Metastatic Liver Carcinoma in the Lung (tissue), 2 donors: ENCODE data around the gene C2orf68.

- PRO-cap, 2 experiments, result no peak in any of the 2 experiments
These were observed 2.2 kb upstream of the TMEM150A start for GRCh38 chr2:85604385-85605393.

DNA sequence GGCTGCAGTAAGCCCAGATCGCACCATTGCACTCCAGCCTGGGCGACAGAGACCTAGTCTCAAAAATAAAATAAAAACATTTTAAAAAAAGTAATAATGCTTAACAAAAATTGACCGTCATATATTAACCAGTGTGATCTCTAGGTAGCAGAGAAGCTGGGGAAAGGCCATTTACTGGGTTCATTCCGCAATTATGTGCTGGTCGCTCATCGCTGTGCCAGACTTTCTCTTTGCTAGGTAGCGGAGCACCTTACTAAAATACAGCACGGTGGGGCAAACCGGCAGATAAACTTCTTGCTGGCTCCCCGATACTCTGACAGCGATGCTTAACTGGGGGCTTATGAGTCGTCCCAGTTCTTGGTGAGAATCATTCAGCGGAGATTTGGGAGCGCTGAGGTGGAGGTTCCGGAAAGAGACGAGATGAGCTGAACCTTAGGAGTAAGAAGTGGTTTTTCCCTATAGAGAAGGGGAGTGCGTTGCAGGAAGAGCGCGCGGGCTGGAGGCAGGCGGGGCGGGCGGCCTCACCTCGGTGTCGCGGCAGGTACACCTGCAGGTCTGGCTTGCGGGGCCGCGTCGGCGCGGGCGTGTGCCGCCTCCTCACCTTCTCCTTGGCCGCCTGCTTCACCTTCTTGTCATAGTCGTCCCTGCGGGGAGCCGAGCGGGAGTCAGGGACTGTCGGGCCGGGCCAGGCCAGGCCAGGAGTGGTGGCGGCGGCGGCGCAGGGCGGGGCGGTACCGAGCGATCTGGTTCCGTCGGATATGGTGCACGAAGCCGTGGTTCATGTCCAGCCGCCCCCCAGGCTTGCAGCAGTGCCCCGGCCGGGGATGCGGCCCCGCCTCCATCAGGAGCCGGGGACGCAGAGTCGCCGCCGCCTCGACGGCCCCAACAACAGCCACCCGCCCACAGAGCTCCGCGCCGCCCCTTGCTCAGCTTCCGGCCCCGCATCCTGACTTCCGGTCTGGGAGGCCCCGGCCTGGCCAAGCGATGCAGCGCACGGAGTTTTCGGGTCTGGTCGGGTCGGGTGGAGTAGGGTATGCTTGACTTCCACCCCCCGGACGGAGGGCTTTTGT, at the start of gene C2orf68:
Gene C2orf68 (minus strand): TSS at position 924 of the 1,070 bp plus-strand sequence.
- PRO-cap, 2 experiments, result peak in 2 of 2 experiments; most common plus-strand start position 959 of the sequence (in 2); most common minus-strand start position 904 of the sequence (in 1)

DNA sequence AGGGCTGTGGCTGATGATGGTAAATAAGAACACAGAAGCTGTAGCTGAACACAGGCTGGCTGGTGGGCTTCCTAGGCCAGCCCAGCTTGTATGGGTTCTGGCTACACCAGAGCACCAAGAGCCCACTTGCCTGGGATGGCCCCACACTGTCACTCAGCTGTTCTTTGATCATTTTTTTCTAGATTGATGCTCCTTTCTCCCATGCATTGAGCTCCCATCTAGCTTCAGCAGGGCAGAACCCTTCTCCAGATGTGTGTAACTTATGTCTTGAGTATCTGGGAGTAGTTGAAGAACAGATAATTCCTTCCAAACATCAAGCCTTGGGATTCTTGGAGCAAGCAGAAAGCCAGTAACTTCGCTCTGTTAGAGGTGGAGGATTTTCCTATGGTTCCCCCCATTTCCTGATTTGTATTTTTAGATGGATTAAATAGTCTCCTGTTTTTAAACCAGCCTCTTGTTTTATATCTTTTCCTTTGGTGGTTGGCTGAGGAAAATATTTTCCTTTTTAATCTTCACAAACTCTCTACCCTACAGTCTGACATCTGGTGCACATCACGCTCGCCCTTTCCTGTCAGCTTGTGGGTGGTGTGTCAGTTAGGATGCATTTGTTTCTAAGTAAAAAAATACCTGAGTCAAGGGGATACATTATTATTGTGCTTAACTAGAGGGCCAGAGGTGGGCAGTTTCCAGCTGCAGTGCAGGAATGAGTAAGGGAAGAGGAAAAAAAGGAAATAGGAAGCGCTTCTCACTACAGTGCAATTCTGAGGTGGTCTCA, 19.0 kb downstream of the SFTPB start:
- PRO-cap, 2 experiments, result no peak in any of the 2 experiments

DNA sequence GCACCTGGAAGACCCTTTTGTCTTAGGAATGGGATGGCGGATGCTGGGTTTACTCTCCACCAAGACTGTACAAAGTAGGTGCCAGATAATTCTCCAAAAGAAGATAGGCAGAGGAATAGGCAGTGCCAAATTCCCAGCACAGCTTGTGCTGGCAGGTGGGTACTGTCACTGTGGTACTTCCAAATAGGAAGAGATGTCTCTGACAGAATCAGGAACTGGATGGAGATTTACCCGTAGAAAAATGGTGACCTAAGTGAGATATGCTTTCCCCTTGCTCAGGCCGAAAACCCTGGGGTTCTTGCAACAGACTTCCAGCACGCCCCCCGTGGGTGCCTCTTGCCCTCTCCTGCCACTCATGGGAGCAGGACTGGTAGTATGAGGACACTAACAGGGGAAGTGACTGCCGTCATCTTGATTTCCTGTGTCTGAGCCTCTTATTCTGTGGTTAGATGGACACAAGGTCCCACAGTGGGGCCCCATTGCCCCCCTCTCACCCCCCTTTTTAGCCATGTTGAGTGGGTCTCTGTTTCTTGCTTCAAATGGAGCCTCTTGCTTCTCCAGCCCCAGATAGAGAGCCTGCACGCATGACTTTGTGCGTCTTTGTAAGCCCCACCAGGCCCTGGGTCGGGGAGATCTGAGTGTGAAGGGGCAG, 12.4 kb downstream of the GNLY start:
- PRO-cap, 2 experiments, result no peak in any of the 2 experiments

DNA sequence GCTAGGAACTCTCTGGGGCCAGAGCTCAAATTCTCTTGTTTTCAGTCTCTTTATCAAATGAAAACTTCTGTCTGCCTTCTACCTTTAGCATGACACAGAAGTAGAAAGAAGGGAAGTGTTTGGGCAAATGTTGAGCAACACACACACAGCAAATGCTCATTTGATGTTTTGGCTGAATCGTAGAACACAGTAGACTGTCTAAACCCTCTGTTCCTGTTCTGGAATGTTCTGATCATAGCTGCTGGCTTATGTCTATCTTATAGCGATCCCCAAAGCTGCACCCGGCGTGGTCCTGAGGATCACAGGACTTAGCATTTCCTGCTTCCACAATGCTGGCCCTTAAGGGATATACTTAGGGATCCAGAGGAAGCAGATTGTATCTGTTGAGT, 15.2 kb downstream of the GNLY start:
- PRO-cap, 2 experiments, result no peak in any of the 2 experiments

DNA sequence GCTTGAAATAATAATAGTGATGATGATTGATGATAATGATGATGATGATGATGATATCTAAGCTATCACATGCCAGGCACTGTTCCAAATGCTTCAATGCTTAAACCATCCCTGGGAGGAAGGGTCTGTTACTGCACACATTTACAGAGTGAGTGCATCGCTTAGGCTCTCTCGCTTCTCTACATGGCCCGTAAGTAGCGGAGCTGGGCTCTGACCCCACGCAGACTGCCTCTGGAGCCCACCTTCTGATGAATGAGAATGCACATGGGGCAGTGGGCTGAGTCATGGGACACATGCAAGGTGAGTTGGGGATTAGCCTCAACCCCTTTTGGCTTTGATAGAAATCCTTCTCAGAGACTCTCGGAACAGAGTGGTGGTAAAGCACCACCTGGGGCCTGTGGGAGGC, 15.6 kb downstream of the GNLY start:
- PRO-cap, 2 experiments, result no peak in any of the 2 experiments

GRCh38 chr2:85737368-85737878, 16.4 kb upstream of the ATOH8 start:
- PRO-cap, 2 experiments, result peak in 2 of 2 experiments; most common minus-strand start chr2:85737617 (in 2)

DNA sequence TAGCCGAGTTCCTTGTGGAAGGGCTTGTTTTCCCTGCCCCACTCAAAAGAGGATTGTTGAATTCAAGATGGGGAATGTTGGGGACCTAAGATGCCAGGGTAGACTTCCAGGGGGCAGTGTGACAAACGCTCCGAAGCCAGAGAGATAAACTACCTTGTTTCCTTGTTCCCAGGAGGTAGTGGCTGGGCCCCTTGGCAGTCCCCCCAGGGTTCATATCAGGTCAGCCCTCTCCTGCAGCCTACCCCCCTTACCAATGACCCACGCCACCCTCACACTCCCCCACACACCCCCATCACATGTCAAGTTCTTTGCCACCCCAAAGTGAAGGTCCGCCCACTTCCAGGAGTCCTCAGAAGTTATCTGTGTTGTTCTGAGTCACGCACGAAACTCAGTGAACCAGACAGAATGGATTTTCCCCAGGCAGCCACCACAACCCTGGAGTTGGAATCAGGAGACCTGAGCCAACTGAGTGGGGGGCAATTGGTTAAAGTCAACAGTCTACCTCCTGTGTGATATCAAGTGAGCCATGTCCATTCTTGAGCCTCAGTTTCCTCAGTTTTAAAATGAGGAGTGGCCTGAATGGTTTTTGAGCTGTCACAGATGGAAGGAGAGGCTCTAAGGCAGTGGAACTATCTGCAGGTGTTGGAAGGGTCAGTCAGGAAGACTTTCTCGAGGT, 10.2 kb upstream of the ATOH8 start:
- PRO-cap, 2 experiments, result no peak in any of the 2 experiments

- PRO-cap, 2 experiments, result no peak in any of the 2 experiments
These were observed 8.9 kb upstream of the ATOH8 start for GRCh38 chr2:85744525-85745645.

DNA sequence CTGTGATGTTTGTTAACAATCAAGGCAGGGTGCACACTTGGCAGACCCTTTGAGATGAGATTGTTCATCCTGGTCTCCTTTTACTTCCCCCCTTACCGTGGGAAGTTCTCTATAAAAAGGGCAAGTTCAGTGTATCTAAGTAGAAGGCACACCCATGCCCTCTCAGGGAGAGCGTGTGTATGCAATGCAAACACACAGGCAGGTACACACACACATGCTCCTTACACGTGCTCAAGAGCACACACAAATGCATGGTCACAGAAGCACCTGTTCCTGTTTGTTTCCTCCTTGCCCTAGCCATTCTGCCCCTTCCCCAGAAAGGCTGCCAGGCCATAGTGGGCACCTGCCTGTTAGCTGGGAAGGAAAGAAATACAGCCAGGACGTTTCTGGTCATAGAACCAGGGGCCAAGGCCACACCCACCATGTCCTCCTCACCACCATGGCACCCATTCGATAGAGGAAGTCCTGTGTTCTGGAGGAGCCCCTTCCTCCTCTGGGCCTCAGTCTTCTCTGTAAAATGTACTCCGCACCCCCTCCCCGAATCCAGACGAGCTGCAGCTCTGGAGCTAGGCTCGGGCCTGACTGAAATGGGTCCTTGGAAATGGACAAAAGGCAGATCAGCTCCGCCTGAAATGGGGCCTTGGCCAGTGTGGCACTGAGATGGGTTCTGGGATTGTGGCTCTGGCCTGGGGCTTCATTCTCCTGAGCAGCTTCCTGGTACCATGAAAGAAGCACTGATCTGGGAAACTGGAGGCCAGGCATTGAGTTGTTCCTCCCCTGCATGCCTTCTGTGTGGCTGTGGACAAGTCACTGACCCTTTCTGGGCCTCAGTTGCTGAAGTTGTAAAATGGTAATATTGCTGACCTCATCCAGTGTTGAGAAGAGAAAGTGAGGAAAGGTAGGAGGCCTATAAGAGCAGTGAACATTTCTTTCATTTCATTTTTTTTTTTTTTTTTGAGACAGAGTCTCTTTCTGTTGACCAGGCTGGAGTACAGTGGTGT, 3.4 kb downstream of the ATOH8 start:
- PRO-cap, 2 experiments, result no peak in any of the 2 experiments

DNA sequence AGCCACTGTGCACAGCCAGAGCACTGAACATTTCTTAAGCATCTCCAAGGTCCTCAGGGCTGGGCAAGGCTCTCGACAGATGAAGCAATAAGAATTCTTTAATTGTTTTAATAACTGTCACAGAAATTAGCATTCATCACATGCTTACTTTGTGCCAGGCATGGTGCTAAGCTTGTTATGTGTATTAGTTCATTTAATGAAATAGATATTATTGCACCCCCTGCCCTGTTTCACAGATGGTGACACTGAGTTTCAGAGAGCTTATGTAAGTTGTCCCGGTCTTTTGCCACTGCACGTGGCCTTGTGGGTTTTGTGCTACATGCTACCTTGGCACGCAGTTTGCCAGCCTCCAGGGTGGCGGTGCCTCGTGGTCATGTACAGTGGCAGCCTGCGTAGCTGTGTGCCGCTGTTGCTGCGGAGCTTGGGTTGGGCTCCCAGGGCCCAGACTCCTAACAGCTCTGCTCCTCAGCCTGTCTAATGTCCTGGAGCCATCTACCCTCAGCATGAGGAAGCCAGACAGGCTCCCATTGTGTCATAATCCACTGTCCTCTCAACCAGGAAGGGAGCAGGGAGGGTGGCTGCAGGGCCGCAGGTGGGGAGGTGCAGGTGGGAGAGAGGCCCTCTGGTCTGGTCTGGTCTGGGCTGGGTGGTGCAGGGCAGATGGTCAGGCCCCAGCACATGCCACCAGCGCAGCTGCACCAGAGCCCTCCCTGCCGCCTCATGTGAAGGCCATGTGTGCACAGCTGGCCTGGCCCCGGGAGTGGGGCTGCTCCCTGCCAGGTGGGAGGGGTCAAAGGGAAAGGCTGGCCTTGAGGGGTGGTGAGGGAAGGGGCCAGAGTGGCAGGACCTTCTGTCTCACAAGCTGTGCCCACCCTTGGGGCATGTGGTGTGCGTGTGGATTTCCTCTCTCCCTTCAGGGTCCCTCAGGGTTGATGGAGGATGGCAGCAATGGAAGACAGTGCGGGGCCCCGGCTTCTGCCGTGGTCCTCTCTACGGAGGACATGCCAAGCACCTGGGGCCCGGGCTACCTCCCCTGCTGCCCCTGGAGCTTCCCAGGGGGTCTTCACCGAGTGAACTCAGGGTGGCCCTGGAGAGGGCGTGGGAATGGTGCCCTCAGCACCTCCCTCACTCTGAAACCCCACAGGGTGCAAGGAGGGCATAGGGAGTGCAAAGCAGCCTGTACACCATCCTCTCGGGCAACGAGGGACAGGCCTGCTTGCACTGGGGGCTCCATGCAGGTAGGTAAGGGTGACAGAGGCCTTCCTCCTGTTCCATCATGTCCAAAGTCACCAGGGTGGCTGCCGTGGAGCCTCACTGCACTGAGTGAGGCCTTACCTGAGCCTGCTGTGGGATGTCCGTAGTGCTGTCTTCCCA, 4.8 kb downstream of the ATOH8 start:
- PRO-cap, 2 experiments, result no peak in any of the 2 experiments

GRCh38 chr2:85838196-85838661, 50.6 kb downstream of the ST3GAL5 start:
- PRO-cap, 2 experiments, result no peak in any of the 2 experiments

- PRO-cap, 2 experiments, result no peak in any of the 2 experiments
These were observed 1.2 kb upstream of the ST3GAL5 start for GRCh38 chr2:85889894-85890463.

GRCh38 chr2:85907781-85908430, 19.1 kb upstream of the ST3GAL5 start:
- PRO-cap, 2 experiments, result no peak in any of the 2 experiments

GRCh38 chr2:85954831-85955730, 66.3 kb upstream of the ST3GAL5 start:
- PRO-cap, 2 experiments, result no peak in any of the 2 experiments

DNA sequence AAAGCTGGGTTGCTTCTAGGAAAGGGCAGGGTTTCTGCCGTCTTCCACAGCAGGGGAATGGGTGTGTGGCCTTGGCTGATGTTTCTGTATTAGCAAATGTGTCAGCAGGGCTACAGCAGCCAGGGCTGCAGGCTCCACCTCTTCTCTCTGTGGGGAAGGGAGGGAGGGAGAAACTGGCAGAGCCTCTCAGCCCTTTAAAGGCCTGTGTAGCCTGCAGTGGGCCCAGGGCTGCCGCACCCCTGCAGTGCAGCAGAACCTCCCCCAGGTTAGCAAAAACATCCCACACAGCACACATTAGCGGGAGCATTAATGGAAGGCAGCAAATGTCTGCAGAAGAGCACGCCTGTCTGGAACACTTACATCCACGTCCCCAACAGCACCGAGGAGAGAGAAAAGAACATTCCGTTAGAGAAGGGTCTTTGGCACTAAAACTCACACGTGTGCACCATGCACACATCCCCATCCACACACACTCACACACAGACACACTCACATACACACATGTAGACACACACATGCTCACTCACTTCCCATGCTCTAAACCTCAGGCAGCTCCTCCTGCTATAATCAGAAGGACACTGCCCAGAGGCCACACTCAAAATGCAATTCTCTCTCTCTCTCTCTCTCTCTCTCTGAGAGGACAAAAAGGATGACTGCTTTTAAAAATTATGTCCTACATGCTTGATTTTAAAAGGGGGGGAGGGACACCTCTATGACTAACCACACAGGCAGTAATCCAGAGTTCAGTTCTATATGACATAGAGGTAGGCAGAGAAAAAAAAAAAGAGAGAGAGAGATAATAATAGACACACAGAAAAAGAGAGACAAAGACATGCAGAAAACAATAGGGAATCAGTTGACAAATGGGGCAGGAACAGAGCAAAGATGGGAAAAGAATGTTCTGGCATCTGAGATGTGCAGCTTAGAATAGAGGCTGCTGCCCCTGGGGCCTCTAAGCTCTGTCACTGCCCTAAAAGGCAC, 24.2 kb downstream of the MRPL35 start:
- PRO-cap, 2 experiments, result no peak in any of the 2 experiments

DNA sequence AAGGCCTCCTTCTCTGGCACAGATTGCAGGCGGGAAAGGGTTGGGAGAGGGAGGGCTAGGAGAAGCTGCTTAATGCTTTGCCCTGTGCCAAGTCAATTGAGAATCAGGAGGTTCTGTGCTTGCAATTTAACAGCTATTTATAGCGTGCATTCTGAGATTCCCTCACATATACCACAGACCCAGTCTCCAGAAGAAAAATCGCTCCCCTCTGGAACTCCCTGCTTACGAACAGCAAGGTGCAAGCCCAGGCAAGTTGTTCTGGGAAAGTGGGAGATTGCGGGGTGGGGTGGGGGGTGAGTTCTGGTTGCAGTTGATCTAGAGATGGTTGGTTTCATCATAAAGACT, 56.9 kb downstream of the REEP1 start:
- PRO-cap, 2 experiments, result no peak in any of the 2 experiments

- PRO-cap, 2 experiments, result no peak in any of the 2 experiments
These were observed 20.6 kb downstream of the KDM3A start for GRCh38 chr2:86461590-86462373.

GRCh38 chr2:86671412-86672090, 47.9 kb upstream of the RNF103 start:
- PRO-cap, 2 experiments, result no peak in any of the 2 experiments

GRCh38 chr2:86720480-86720908, 403 bp downstream of the RMND5A start:
- PRO-cap, 2 experiments, result peak in 1 of 2 experiments; most common plus-strand start chr2:86720578 (in 1)